HT1080 (cell line): ENCODE data around the genes SLC35G3, PEX12, TAF15 and MRM1.

DNA sequence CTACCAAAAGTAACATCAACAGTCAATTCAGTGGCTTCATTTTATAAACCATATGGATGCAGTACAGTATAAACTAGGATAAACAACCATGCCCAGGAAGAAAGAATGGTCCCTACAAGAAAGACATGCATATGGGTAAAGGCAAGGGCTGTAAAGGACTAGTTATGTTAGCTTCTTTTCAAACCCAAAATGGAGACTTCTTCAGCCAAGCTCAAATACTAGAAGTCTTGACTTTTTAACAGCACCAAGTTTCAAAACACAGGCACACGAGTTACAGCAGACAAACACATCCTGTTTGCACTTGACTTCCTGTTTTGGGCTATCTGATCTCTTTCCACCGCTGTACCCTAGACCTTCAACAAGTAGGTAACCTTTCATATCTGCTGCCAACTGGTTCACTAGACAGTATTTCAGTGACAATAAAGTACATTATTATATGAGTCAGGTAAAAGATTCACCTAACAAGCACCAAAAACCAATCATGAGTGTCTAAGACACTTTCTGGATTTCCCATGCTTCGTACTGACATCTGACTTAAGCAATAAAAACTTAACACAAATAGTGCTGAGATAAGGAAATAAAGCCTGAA lies 12.3 kb downstream of the RFFL start:
RAMPAGE:
- cytosol, long total RNA: no peak
- long total RNA: no peak
- nucleus, long total RNA: no peak

DNA sequence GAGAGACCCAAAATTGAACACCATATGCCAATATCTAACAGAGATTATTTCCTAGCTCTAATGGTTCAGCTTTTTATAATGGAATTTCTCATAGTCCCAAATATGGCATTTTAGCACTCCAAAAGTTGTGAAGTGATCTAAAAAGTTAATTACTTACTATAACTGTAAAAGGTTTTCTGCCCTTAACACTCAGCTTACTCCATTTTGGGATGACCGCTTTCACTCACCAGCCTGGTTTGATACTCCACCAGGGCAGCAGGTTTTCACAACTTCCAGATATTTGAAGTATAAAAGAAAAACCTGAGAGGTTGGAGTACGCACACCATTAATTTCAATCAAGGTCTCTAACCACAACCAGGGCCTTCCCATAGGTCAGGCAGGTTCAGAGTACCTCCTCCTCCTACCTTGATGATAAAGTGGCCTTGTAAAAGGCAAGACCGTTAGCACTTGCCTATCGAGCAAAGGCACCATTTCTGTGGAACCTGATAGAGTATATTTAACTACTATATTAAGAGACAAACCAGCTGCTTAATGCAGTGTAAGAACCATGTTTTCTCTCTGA lies 3.5 kb downstream of the RFFL start:
RAMPAGE:
- cytosol, long total RNA: no peak
- long total RNA: no peak
- nucleus, long total RNA: no peak

GRCh38 chr17:35130014-35131202 lies 9.0 kb downstream of the FNDC8 start:
RAMPAGE:
- cytosol, long total RNA: no peak
- long total RNA: no peak
- nucleus, long total RNA: no peak

GRCh38 chr17:35194258-35194560 lies at the start of gene SLC35G3:
Gene SLC35G3 (minus strand): TSS chr17:35194393.
RAMPAGE:
- cytosol, long total RNA: no peak
- long total RNA: no peak
- nucleus, long total RNA: no peak

DNA sequence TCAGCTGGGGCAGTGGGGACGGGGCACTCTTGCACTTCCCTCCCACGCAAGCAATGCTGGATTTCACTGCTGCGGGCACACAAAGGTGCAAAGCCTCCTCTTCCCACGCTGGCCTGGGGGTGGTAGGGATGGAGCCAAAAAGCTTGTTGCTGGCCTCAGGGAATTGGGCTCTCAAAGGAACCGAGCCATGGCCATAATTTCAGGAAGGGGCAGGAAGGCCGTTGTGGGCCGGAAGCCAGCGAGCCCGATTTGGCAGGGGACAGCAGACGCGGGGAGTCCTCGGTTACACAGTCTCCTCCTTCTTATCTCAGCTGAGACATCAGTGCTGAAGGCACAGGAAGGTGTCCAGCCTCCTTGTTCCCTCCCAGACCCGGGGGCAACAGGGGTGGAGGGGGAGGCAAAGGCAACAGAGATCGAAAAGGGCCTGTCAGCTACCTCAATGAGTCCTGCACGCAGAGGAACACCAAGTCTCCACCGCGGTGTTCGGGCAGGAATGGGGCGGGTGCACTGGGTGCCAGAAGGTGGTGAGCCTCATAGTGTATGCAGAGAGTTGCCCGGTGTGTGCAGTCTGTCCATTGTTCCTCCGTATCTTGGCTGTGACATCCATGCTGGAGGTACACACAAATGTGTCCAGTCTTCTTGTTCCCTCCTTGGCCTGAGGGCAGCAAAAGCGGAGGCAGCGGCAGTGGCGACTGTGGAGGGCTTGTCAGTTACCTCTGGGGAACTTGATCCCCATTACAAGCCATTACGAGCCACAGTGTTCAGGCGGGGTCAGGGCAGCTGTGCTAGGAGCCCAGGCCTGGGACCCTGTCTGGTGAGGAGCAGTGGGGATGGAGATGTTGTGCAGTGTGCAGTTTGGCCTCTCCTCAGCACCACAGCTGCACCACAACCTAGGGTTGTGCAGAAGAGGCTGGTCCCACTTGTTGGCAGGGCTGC lies 59.3 kb downstream of the SLFN11 start:
RAMPAGE:
- cytosol, long total RNA: no peak
- long total RNA: no peak
- nucleus, long total RNA: no peak

GRCh38 chr17:35578130-35579134 lies at the start of gene PEX12:
Gene PEX12 (minus strand): TSS chr17:35578571.
RAMPAGE:
- cytosol, long total RNA: no peak
- long total RNA: start-site peak on the minus strand at chr17:35578561-35578571, 48 reads
- nucleus, long total RNA: no peak

DNA sequence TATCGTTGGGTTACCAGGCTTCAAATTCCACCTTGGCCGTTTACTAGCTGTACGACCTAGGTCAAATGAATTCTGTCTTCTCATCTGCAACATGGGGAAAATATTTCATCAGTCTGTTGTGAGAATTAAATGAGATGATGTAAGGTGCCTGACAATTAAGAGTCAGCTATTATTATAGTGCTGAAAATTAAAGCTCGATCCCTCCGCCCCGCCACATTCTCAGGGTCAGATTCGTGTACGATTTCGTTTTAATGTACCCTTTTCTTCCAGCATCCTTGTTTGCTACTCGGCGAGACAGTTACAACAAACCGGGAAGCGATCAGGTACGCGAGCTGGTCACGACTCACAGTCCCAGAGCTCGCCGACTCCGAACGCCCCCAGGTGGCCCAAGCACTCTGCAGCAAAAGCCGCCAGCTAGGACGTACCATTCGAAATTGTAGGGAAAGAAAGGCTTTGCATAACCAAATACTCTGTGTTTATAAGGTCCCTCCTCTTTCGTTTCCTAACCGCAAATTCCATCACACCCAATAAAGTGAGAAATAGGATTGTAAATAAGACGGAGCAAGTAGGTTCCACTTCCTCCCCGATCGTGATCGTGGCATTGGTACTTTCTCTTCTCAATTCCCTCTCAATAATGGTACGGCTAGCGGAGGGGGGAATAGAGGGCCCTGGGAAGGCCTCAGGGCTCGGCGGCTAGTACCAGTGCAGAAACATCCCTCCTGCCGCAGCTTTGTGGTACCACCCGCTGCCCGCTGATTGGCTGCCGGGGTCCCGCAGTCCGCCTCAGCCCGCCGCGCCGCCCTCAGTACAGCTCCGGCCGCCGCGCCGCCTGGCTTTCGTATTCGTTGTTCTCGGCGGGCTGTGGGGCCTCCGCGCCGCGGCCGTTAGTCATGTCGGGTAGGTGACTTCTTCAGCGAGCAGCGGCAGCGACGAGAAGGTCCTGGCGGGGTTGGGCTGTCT lies at the start of gene TAF15:
Gene TAF15, plus strand, starts transcription at position 805 of the 960 bp plus-strand sequence.
RAMPAGE:
- cytosol, long total RNA: start-site peak on the plus strand centred at position 818 of the sequence, 30 bp wide, 301 and 408 reads in 2 replicates
- long total RNA: start-site peak on the plus strand centred at position 823 of the sequence, 45 bp wide, 218 reads
- nucleus, long total RNA: start-site peak on the plus strand centred at position 811 of the sequence, 69 bp wide, 23 and 62 reads in 2 replicates

DNA sequence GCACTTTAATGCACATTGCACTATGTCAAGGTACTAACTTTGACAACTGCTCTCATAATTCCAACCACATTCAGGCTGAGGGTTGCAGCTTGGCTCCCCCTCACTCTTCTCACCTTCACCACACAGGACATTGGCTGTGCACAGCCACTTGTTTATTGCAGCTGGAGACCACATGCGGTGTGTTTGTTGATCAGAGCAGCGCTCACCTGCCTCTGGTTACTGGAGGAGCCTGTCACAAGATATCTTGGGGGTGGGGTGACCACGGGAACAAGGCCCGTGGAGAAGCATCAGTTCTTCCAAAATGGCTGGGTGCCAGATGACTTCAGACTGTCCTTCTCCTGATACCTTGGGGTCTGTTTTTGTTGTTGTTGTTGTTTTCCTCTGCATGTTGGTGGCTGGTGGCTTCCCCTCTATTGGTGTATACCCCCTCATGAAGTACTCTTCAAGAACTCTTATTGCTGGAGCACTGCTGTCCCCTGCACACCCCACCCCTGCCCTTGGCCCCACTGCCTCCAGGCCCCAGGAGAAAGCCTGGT lies 10.7 kb upstream of the CCL5 start:
RAMPAGE:
- cytosol, long total RNA: no peak
- long total RNA: no peak
- nucleus, long total RNA: no peak

DNA sequence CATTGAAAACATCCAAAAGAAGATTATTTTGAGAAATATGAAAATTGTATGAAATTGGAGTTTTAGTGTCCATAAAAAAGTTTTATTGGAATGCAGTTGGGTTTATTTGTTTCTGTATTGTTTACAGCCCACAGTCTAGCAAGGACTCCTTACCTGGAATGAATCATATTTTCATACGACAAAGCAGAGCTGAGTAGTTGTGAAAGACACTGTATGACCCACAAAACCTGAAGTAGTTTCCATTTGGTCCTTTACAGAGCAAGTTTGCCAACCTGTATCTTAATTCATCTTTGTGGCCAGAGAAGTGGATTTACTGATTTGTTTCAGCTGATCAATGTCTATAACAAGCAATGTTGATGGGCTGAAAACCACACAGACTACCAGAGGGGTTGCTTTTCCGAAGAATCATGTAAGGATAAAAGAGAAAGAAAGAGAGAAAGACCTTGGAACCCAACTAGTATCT lies 10.3 kb downstream of the CCL18 start:
RAMPAGE:
- cytosol, long total RNA: no peak
- long total RNA: no peak
- nucleus, long total RNA: no peak

GRCh38 chr17:36105610-36106282 lies 2.1 kb downstream of the CCL4 start:
RAMPAGE:
- cytosol, long total RNA: no peak
- long total RNA: no peak
- nucleus, long total RNA: no peak

GRCh38 chr17:36118745-36119475 lies 15.3 kb downstream of the CCL4 start:
RAMPAGE:
- cytosol, long total RNA: no peak
- long total RNA: no peak
- nucleus, long total RNA: no peak

RAMPAGE:
- cytosol, long total RNA: no peak
- long total RNA: no peak
- nucleus, long total RNA: no peak
Observed at GRCh38 chr17:36187814-36188377, 8.7 kb downstream of the CCL3L3 start.

GRCh38 chr17:36564485-36565511 lies 20.1 kb downstream of the GGNBP2 start:
RAMPAGE:
- cytosol, long total RNA: no peak
- long total RNA: no peak
- nucleus, long total RNA: no peak

RAMPAGE:
- cytosol, long total RNA: no peak
- long total RNA: no peak
- nucleus, long total RNA: no peak
Observed at GRCh38 chr17:36601289-36602264, at the start of gene MRM1. Gene MRM1 (plus strand): TSS chr17:36601583.

RAMPAGE:
- cytosol, long total RNA: no peak
- long total RNA: no peak
- nucleus, long total RNA: no peak
Observed at GRCh38 chr17:37085270-37086192, 136.8 kb downstream of the AATF start.

RAMPAGE:
- cytosol, long total RNA: no peak
- long total RNA: no peak
- nucleus, long total RNA: no peak
Observed at GRCh38 chr17:37096295-37096893, 147.6 kb downstream of the AATF start.

RAMPAGE:
- cytosol, long total RNA: no peak
- long total RNA: no peak
- nucleus, long total RNA: no peak
Observed at GRCh38 chr17:37433435-37433926, 26.8 kb downstream of the TADA2A start.

DNA sequence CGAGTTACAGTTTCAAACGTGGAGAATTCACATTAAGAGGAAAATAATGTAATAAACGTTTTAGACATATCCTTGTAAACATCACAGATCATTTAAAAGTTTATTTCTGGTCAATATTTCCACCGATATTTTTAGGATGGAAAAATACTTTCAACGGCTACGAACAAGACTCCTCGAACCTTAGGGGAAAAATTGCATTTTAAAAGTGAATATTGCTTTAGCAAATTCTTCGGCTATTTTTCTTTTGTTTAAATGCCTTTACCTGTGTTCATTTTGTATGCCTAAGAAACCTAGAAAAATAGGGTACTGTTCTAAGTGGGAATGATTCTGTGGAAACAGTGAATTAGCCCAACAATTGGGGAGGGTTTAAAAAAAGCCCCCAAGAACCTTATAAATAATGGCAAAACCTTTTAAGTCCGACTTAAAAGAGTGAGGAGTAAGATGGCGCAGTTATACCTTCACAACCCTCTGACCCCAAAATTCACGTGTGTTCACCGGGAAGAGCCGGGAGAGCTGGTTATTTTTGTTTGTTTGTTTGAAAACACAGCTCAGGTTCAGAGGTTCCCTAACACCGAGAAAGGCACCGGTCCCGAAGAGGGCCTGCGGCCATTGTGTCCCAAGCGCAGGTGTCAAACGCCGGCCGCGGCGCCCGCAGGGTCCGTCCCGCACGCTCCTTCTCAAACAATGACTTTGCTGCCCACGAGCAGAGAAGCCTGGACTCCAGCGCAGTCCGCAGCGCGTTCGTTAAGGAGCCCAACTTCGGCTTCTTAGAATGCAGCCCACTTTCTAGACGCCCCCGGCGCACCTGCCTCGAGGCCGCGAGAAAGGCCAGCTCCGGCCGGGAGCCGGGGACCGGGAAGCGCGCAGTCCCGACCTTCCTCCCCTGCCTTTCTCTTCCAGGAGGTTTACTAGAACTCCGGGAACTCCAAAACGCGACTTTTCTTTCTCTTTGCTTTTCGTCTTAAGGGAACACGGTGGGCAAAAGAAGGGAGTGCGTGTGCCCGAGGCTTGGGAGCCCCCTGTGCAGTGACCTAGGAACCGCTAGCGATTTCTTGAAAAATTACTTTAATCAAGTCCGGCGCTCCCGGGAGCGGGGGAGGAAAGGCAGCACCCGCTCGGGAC lies 3.0 kb downstream of the HNF1B start:
RAMPAGE:
- cytosol, long total RNA: no peak
- long total RNA: no peak
- nucleus, long total RNA: no peak

DNA sequence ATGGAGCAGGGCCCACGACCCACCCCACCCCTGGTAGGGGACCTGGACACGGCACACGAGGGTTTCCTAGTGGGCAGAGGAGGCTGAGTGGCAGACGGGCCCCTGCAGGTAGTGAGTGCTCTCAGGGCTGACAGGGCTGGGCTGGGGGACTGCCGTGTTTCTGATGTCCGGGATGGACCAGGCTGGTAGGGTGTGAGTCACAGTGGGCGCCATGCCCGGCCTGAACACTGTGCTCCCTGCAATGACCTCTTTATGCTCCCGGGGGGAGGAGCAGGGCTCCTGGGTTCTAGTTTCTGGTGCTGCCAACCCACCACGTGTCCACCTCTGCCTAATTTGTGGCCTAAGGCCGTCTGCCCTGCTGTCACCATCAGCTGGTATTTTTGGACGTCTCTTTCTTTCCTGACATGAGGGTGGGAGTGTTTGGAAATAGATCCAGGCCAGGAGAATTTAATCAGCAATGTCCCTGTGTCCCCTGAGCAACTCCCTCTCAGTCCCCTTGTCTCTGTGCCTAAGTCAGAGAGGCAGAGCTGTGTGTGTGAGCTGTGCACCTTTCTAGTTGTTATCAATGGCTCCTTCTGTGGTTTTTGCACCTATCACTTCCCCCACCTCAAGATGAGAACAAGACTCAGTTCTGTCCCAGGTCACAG lies 26.4 kb downstream of the ARHGAP23 start:
RAMPAGE:
- cytosol, long total RNA: no peak
- long total RNA: no peak
- nucleus, long total RNA: no peak

DNA sequence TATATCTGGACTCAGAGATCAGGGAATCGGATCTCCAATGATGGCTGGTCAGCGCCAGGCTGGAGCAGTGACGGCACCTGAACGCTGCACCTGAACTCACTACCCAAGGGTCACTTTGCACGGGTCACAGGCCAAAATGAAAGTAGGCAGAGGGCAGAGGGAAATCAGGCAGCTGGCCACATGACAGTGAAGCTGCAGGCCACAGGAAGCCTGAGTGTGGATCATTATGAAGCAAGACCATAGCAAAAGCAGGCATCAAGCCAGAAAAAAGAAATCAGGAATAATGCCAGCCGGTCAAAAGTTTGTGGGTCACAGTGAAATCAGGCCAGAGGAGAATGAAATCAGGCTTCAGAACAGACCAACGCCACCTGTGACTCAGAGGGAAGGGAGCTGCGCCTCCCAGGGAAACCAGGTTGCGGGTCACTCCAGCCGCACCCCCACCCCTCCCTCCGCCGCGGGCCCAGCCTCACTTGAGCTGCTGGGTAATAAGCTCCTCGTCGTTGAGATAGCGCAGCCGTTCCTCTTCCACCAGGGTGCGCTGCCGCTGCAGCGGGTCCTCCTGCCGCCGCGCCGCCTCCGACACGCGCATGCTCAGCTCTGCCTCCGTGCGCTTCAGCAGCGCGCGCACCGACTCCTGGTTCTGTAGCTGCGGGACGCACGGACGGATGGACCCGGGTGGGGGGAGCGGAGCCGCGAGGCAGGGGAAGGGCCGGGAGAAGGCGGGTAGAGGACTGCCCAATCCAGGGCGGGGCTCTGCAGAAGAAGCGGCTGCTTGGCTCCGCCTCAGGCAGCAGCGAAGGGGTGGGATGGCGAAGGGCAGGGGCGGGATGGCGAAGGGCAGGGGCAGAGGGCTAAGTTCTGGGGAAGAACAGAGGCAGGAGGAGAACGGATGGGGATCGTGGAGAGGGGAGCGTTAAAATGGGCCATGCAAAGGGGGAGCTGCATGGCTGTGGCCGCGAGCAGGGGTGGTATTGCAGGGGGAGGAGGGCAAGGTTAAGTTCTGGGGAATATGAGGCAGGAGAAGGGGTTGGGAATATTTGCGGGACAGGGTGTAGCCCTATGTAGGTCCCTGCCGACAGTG lies 47.7 kb downstream of the SRCIN1 start:
RAMPAGE:
- cytosol, long total RNA: no peak
- long total RNA: no peak
- nucleus, long total RNA: no peak